ENCODE results near the genes METAP2 and AMDHD1.

DNA sequence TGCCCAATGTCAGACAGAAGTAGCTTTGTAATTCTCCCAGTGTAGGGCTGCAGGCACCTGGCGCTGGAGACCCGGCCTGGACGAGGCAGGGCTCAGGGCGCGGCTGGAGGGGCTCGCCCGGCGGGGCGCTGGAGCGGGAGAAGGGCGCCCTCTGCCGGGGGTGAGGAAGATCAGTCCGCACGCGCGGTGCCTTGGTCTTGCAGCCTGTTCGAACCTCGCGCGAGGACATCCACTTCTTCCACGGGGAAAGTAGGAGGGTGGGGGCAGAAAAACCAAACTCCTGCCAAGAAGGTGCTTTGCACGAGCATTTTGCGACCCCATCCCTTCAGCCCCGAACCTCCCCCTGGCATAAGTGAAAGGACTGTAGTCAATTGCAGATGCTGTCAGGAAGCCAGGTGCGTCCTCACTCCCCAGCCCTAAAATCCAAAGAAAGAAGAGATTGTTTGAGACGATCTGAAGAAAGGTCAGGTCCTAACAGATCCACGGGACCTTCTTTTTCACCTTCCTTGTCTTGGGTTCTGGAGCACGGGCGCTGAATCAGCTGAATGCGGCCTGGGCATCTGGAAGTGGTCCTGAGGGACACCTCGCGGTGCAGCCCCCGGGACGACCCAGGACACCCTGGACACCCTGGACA, 46.8 kb upstream of the PLXNC1 start:
CAGE:
- cytosol, long polyA minus RNA = no peak
- cytosol, long polyA plus RNA = no peak
- long polyA plus RNA = no peak
- nucleus, long polyA minus RNA = no peak
- nucleus, long polyA plus RNA = no peak

DNA sequence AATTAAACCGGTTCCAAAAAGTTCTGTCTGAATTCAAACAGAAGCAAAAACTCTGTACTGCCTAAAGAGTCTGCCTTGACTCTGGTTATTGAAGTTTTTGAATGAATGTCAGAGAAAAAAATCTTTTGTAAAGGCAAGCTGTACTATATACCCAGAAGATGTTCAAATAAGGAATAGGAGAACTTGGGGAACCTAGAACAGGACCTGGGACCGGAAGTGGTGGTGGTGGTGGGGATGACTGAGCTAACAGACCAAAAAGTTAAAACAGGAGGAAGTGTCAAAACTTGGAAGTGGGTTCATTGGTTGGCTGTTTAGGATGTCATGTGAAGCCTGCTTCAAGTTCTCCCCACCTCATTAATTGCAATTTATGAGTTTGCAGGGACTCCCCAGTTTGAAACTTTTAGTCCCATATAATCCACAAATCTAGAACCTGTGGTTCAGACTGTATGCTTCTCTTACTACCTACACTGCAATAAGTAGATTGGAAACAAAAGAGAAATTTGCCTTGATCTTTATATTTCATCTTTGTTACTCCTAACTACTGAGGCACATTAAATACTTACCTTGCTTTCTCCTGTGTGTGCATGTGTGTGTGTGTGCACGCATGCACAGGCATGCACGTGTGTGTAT, 26.3 kb downstream of the PLXNC1 start:
CAGE:
- cytosol, long polyA minus RNA = no peak
- cytosol, long polyA plus RNA = no peak
- long polyA plus RNA = no peak
- nucleus, long polyA minus RNA = no peak
- nucleus, long polyA plus RNA = no peak

DNA sequence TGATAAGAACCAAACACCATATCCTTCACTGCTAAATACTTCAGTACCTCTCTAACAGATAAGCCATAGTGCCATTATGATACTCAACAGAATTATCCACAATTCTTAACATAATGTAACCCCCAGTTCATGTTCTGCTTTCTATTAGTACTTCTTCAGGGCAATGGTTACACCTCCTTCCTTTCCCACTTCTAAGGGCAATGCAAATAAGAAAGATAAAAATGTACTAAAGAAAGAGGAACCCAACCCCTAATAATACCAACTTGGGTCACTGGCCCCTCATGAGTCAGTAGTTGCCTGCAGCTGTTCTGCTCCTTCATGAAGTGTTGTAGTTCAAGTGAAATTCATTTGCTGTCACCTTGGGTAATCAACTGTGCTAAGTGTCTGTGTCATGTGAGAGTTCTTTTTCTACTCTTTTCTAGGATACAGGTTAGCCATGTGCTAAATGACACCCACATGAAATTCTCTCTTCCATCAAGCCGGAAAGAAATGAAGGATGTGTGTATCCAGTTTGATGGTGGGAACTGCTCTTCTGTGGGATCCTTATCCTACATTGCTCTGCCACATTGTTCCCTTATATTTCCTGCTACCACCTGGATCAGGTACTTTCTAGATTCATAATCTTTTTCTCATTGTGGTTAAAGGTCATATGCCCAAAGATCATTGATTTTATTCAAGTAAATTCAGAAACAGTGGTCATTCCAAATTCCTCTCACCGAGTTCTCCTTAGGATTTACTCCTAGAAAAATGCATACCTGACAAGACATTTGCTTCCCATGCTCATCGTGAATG, 91.9 kb downstream of the PLXNC1 start:
CAGE:
- cytosol, long polyA minus RNA = no peak
- cytosol, long polyA plus RNA = no peak
- long polyA plus RNA = no peak
- nucleus, long polyA minus RNA = no peak
- nucleus, long polyA plus RNA = no peak

DNA sequence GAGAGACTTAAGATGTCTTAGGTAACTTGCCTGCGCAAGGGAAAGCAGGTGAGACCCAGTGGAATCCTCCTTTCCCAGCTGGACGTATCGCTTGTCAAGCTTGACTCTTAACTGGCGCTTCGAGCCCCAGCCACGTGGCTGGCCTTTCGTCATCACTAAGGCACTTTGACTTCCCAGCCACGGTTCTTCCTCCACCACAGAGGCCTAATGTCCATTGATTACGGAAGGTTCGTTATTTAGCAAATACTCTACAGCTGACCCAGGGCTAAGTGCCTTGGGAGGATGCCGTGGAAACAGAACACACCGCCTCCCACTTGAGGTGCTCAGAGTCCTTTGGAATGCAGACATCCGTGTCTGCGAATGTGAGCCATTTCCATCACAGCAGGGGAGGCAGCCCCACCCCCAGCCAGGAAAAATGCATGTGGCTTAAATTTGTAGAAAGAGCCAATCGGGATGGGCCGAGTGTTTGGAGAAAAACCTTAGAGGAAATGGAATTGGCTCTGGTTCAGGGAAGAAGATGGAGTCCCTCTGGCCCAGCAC, 115.6 kb downstream of the PLXNC1 start:
CAGE:
- cytosol, long polyA minus RNA = no peak
- cytosol, long polyA plus RNA = no peak
- long polyA plus RNA = no peak
- nucleus, long polyA minus RNA = no peak
- nucleus, long polyA plus RNA = no peak

DNA sequence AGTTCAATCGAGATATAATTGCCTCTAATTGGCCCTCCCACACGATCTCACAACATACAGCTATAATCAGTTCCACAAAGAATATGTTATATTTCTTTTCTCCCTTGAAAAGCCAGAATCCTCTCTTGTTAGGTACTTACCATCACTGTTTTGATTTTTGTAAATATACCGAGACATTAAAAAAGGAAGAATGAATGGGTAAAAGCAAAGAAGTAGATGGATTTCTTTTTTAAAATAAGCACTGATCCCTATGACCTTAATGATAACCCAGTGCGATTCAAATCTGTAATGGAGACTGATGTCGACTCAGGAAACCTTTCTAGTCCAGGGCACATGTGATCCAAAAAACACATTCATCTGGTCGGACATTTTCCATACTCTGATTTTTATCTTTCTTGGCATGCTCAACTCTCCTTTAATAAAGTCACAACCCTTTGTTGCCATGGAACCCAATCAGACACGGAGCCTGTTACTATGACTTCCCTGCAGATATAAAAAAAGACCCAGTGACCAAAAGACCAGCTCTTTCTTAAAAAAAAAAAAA, 28.0 kb downstream of the TMCC3 start:
CAGE:
- cytosol, long polyA minus RNA = no peak
- cytosol, long polyA plus RNA = no peak
- long polyA plus RNA = no peak
- nucleus, long polyA minus RNA = no peak
- nucleus, long polyA plus RNA = no peak

DNA sequence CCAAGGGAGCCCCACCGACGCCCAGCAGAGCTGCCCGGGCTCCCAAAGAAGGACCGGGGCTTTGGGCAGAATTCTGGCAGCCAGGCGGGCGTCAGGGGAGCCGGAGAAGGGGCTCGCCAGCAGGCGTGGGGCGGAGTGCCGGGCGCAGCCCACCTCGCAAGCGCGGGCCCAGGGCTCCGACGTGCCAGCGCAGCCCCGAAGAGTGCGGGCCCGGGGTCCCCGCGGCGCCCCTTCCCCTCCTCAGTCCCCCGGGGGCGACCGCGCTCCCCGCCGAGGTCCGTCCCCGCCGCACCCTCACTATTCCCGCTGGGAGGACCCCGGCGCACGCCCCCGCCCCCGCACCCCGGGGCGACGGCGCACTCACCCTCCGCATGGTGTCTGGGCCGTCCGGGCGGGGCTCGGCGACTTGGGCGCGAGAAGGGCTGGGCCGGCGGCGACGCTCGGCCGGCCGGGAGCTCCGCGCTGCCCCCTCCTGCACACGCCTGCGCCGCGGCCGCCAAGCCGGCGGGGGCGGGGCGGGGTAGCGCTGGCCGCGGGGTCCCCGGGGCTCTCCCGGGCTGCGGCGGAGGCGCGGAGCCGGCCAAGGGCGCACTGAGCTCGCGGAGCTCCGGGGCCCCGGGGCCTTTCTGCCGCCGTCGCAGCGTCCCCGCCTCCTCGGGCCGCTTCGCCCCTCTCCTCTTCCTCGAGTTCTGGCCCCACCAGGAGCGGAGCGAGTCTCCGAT, 130.1 kb downstream of the NDUFA12 start:
CAGE:
- cytosol, long polyA minus RNA = no peak
- cytosol, long polyA plus RNA = no peak
- long polyA plus RNA = no peak
- nucleus, long polyA minus RNA = no peak
- nucleus, long polyA plus RNA = no peak

GRCh38 chr12:95116772-95117296, 43.4 kb upstream of the NR2C1 start:
CAGE:
- cytosol, long polyA minus RNA = start-site peak on the minus strand at chr12:95116869-95116896, 20 reads
- cytosol, long polyA plus RNA = no peak
- long polyA plus RNA = start-site peak on the minus strand at chr12:95116868-95116976, 306 and 364 reads in 2 replicates
- nucleus, long polyA minus RNA = start-site peak on the minus strand at chr12:95116869-95116974, 472 reads
- nucleus, long polyA plus RNA = start-site peak on the minus strand at chr12:95116867-95116954, 516 and 579 reads in 2 replicates

DNA sequence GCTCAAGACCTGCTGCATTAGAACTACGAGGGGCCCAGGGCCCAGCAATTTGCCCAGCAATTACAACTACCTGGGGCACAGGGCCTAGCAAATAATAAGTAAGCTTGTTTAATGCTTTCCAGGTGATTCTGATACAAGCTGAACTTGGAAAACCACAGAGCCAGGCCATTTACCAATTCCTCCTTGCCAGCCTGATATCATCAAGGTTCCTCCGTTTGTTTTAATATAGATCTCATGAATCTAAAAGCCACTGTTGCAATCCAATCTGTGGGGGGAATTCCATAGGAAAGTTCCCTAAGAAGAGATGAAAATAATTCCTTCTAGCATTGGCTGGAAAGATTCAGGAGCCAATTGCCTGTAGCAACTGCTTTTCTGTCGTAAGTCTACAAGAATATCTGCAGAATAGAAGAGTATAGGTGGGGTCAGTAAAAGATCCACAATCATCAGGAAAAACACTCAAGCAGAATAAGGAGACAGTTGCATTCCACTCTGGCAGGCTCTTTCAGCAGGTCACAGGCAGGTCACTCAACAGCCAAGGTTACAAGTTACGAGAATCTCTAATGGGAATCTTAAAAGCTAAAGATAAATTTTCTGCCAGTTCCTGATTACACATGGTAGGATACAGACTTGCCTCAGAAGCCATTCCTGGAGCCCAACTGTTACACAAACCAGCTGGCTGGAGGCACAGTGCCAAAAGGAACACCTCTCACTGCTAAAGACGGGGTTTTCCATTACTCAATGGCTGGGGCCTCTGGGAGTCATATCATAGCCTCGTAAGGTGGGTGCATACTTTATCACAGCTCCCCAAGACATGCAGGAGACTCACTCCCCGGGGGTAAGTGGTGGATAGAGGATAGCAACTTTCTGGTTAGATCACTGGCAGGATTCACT, 43.7 kb downstream of the FGD6 start:
CAGE:
- cytosol, long polyA minus RNA = no peak
- cytosol, long polyA plus RNA = no peak
- long polyA plus RNA = no peak
- nucleus, long polyA minus RNA = no peak
- nucleus, long polyA plus RNA = no peak

DNA sequence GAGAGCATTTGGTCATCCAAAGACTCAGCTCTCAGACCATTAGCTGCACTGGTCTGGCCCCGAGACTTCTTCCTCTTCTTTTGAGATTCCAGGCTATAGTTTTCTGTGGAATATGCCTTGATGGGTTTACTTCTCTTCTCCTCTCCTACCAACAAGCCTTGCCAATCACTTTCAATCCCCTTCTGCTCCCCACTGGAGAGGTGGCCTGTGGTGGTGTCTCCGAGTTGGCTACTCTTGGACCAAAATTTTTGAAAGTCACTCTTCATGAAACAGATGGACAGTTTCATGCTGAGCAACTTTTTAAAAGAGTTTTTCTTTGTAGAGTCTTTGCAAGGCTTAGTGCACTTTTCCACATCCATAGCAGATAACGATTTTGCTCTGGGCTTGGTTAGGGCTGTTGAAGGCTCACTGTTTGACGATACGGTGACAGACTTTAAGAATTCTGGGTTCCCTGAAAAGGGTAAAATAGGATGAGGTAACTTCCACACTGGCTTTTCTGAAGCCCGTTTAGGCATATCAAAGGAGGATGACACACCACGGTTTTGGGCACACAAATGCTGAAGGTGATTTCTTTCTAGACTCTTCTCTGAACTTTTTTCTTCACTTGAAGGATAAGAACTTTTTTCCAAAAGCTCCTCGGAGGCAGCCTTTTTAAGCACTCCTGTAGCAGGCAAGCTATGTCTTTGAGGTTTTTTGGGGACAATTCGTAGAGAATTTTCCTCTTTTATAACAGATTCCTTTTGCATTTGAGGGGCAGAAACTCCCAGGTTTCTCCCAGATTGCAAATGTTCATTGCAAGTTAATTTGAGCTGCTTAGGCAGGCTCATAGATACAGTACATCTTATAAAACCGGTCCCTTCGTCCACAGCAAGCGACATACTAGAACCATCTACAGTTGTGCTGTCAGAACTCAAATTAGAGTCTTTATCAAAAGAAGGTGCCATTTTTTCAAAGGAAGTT, 7.9 kb downstream of the FGD6 start:
CAGE:
- cytosol, long polyA minus RNA = no peak
- cytosol, long polyA plus RNA = no peak
- long polyA plus RNA = no peak
- nucleus, long polyA minus RNA = start-site peak on the plus strand centred at position 892 of the sequence, 134 bp wide, 8 reads
- nucleus, long polyA plus RNA = no peak

DNA sequence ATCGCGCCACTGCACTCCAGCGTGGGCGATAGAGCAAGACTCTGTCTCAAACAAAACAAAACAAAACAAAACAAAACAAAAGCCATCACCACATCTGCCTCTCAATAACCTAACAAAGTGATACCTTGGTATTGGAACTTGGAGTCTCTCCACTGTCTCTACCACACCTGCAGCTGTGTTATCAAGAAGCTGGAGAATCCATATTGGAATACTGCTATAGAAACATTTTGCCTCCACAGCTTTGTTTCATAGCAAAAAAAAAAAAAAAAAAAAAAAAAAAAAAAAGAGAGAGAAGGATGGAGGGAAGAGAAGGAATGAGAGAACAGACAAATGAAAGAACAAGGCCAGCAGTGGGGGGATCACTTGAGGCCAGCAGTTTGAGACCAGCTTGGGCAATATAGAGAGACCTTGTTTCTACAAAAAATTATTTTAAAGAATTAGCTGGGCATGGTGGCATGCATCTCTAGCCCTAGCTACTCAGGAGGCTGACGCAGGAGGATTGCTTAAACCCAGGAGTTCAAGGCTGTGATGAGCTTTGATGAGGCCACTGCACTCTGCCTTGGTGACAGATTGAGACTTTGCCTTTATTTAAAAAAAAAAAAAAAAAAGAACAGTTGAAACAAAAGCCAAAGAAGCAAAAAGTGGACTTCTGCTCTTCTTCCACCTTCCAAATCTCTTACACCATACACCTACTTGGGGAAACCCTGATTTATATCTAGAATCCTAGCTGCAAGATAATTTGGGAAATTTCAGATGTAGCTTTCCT, 8.1 kb downstream of the VEZT start:
CAGE:
- cytosol, long polyA minus RNA = no peak
- cytosol, long polyA plus RNA = no peak
- long polyA plus RNA = no peak
- nucleus, long polyA minus RNA = no peak
- nucleus, long polyA plus RNA = no peak

GRCh38 chr12:95473729-95474527, at the start of gene METAP2:
TSS of gene METAP2 (plus strand) at chr12:95474152.
CAGE:
- cytosol, long polyA minus RNA = start-site peak on the plus strand at chr12:95474119-95474159, 167 reads; start-site peak on the plus strand at chr12:95474248-95474315, 119 reads
- cytosol, long polyA plus RNA = start-site peak on the plus strand at chr12:95474112-95474319, 431 and 667 reads in 2 replicates
- long polyA plus RNA = start-site peak on the plus strand at chr12:95474118-95474320, 884 and 760 reads in 2 replicates
- nucleus, long polyA minus RNA = start-site peak on the plus strand at chr12:95474118-95474159, 144 reads; start-site peak on the plus strand at chr12:95474233-95474289, 37 reads
- nucleus, long polyA plus RNA = start-site peak on the plus strand at chr12:95474118-95474320, 381 and 719 reads in 2 replicates

DNA sequence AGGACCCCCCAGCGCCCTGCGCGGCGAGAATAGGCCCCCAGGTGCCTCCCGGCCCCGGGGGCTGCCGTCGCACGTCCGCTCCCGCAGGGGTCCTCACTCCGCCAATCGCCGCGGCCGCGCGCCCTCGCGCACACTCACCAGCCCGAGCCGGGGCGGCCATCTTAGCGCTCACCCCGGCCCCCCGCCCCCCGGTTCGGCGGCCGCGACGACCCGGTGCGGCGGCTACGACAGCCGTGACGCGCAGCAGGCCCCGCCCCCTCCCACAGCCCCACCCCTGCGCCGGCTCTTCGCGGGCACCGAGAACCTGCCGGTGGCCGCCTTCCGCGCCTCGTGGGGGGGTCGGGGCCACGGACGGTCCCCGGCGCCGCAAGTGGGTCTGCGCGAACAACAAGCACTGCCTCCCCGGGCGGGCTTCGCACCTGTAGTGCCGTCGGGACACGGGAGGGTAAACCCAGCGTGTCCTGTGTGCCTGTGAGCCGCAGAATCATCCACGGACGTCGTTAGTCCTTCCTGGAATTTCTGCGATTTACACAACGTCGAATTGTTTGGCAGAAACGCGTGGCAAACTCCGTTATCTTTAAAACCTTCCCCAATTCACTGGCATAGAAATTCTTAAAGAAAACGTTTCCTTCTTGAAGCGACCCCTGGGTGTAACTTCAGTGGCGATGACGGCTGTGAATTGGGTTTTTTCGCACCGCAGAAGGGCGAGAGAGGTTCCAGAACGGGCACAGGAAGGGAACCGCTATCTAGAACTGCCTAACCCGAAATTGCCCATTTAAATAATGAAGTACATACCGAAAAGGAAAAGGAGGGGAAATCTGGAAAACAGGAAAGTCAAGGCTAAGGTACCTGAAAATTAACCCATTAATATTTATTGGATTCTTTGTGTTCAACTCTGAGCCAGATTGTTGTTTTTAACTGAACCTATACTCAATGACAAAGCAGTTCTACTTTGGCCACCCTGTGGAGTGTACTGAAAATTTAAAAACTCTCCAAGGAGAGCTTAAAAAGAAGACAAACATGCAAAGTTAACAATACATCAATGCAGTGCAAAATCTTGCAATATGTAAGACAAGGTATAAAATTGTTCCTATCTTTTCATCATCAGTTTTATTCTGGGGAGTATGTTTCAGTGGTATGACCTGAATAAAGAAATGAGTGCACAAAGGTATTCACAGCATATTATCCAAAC, 2.2 kb downstream of the USP44 start:
CAGE:
- cytosol, long polyA minus RNA = no peak
- cytosol, long polyA plus RNA = no peak
- long polyA plus RNA = no peak
- nucleus, long polyA minus RNA = no peak
- nucleus, long polyA plus RNA = no peak

DNA sequence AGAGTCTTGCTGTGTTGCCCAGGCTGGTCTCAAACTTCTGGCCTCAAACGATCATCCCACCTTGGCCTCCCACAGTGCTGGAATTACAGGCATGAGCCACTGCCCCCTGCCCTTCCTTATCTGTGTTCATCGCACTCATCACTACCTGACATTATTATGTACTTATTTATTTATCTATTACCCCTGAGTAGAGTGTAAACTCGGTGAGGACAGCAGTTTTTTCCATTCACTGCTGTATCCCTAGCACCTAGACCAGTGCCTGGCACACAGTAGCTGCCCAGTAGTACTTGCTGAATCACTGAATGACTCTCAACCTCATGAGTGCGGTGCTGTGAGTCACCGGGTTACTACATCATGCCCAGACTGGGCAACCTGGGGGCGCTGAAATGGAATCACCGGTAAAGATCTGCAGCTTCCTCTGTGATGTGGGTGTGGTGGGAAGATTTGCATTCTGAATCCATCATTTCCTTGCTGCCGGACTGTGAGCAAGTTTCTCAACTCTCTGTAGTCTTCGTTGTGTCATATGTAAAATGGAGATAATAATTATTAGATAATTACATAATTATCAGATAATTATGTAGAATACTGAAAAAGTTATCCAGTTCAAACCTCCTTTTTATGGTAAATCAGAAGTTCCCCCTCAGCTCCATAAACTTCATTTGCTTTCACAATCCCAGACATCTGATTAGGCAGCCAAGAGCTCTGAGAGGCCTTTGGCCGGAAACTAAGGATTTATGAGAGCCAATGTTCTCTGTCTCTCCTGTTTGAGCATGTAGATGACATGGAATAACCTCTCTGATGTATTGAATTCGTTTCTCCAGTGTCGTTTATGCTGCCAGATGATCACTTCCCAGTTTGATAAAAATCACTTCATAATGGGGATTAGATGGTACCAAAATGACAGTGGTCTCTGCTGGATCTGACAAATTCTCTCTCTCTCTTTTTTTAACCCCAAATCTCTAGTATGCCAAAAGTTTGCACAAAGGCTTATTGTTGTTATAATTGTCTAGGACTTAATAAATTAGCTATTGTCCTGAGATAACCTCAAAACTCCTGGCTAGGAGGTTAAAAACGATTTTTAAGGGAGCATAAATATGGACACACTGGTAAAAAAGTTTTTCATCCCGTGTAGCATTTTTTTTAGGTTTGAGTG, 82.2 kb upstream of the USP44 start:
CAGE:
- cytosol, long polyA minus RNA = no peak
- cytosol, long polyA plus RNA = no peak
- long polyA plus RNA = no peak
- nucleus, long polyA minus RNA = no peak
- nucleus, long polyA plus RNA = no peak

DNA sequence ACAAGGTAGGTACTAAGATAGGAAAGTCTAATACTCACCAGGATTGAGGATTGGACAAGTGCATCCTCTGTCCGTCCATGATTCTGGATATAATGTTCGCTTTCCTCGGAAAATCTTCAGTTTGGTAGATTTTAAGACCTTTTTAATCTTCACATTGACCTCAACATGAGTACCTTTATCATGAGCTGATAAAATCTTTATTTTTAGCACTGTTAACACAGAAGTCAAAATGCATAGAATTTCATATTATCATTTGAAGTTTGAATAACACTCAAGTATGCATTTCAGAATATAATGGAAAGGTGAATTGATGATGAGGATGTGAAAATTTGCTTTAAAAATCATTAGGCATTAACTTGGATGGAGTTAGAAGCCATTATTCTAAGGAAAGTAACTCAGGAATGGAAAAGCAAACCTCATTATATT, 114.5 kb upstream of the USP44 start:
CAGE:
- cytosol, long polyA minus RNA = no peak
- cytosol, long polyA plus RNA = no peak
- long polyA plus RNA = no peak
- nucleus, long polyA minus RNA = no peak
- nucleus, long polyA plus RNA = no peak

DNA sequence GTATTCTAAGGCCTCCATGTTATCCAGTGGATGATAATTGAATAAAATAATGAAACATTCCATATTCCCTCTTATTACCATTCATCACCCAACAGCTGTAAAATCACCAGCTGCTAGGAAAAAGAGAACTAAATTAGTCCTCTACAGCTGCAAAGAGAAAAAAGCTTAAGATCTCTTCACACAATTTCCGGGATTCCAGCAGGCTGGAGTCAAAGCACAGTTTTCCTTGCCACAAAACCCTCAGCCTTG, 57.5 kb downstream of the NTN4 start:
CAGE:
- cytosol, long polyA minus RNA = no peak
- cytosol, long polyA plus RNA = no peak
- long polyA plus RNA = no peak
- nucleus, long polyA minus RNA = no peak
- nucleus, long polyA plus RNA = no peak

DNA sequence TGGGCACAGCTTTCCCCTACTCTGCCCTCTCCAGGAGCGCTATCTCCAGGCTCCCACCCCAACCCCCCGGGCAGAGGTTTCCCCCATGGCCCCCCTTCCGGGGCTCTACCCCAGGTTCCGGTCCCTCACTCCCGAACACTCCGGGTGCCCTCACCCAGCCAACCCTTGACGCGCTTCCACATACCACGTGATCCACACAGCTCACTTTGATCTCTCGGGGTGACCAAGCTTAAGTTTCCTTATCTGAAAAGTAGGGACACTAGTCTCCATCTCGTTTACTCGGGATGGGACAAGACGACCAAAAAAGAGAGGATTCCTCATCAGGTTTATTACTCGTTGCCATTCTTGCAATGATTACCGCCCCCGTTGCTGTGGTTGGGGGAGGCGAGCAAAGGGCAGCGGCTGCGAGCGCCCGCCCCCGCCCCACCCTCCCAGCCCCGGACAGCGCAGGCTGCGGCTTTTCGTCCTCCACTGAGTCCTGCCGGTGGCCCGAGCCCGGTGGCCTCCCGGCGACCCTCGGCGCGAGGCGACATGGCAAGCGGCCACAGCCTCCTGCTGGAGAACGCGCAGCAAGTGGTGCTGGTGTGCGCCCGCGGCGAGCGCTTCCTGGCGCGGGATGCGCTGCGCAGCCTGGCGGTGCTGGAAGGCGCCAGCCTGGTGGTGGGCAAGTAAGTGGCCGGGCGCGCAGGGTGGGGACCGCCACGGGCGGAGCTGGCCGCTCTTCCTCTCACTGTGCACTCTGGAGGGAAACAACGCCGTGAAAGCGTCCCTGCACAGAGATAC, at the start of gene AMDHD1:
TSS of gene AMDHD1 (plus strand) at position 464 of the 783 bp plus-strand sequence.
CAGE:
- cytosol, long polyA minus RNA = no peak
- cytosol, long polyA plus RNA = no peak
- long polyA plus RNA = no peak
- nucleus, long polyA minus RNA = no peak
- nucleus, long polyA plus RNA = start-site peak on the plus strand centred at position 439 of the sequence, 12 bp wide, 9 and 10 reads in 2 replicates

DNA sequence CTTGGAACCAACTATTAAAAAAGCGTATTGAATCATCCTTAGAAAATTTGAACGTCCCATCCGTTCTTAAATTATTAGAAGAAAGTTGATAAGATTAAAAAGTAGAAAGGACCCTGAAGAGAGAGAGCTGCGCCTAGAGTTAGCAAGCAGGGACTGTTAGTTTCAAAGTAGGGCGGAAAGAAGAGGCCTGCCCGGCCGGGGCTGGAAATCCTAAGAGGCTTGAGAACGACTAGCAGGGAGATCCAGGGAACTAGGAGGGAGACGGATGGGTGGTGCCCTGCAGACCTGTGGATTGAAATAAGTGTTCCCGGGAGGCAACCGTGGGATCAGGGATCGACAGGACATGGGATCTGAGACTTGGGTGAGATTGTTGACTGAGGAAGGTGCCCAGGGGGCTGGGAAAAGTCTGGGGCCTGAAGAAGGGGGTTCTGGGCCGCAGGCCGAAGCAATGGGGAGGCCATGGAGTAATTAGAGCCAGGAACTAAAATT, 836 bp downstream of the LTA4H start:
CAGE:
- cytosol, long polyA minus RNA = no peak
- cytosol, long polyA plus RNA = no peak
- long polyA plus RNA = no peak
- nucleus, long polyA minus RNA = no peak
- nucleus, long polyA plus RNA = no peak

DNA sequence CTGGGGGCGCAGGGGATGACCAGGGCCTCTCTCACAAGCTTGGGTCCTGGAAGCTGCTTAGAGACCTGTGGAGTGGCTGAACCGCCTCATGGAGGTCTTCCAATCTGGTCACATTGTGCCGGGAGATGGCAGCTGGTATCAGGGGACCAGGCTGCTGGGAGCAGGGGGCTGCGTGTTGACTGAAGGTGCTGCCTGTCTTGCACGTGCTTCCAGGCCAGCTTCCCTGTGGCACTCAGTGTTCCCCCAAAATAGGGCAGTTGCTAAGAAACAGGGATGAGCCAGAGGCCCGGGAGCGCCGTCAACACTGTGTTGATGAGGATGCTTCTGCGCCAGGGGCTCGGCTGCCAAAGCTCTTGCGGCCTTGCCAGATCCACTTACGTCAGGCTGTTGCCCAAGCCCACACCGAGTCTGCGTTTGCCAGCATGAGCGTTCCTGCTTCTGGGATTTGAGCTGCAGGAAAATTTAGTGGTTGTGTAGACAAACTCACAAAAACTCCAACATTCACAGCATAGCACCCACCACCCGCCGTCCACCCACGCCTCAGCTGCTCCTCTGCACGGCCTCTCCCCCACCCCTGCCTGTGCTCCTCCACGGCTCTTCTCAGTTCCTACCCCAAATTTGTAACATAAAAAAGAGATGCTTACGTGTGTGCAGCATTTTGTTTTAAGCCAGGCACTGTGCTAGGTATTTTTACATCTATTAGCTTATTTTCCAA, 40.0 kb downstream of the ELK3 start:
CAGE:
- cytosol, long polyA minus RNA = no peak
- cytosol, long polyA plus RNA = no peak
- long polyA plus RNA = no peak
- nucleus, long polyA minus RNA = no peak
- nucleus, long polyA plus RNA = no peak

DNA sequence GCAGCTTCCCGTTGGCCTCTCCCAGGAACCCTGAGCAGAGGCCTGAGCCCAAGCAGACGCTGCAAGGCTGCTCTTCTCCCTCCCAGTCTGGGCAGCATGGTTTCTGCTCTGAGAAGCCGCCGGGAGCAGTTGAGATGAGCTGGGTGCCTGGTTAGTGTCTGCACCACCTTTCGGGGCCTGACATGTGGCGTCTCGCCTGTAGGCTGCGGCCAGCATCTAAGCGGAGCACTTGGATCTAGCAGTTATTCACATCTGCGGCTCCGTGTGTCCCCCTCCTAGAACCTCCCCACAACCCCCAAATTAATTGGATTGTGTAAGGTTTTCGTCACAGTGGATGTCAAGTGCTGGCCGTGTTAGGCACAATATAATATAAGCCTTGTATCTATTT, 45.5 kb downstream of the ELK3 start:
CAGE:
- cytosol, long polyA minus RNA = no peak
- cytosol, long polyA plus RNA = no peak
- long polyA plus RNA = no peak
- nucleus, long polyA minus RNA = no peak
- nucleus, long polyA plus RNA = no peak

GRCh38 chr12:96248456-96248855, 54.3 kb downstream of the ELK3 start:
CAGE:
- cytosol, long polyA minus RNA = no peak
- cytosol, long polyA plus RNA = no peak
- long polyA plus RNA = no peak
- nucleus, long polyA minus RNA = no peak
- nucleus, long polyA plus RNA = no peak

Data from keratinocyte (primary cell).